Gastroesophageal sphincter (tissue), 4 donors: ENCODE data around the gene BMPER.

- PRO-cap, result no peak
- RAMPAGE, long total RNA, 4 experiments, result no peak in any of the 4 experiments
Observed at GRCh38 chr7:31335442-31335884, 5.1 kb downstream of the NEUROD6 start.

- PRO-cap, result no peak
- RAMPAGE, long total RNA, 4 experiments, result no peak in any of the 4 experiments
Observed at GRCh38 chr7:32068818-32069166, 1.4 kb downstream of the PDE1C start.

GRCh38 chr7:32070062-32070340 is 206 bp downstream of the PDE1C start:
- PRO-cap, result no peak
- RAMPAGE, long total RNA, 4 experiments, result no peak in any of the 4 experiments

GRCh38 chr7:32283608-32284172 is 206.5 kb downstream of the LSM5 start:
- PRO-cap, result no peak
- RAMPAGE, long total RNA, 4 experiments, result no peak in any of the 4 experiments

- PRO-cap, result no peak
- RAMPAGE, long total RNA, 4 experiments, result no peak in any of the 4 experiments
Observed at GRCh38 chr7:32509733-32510385, 14.6 kb downstream of the AVL9 start.

DNA sequence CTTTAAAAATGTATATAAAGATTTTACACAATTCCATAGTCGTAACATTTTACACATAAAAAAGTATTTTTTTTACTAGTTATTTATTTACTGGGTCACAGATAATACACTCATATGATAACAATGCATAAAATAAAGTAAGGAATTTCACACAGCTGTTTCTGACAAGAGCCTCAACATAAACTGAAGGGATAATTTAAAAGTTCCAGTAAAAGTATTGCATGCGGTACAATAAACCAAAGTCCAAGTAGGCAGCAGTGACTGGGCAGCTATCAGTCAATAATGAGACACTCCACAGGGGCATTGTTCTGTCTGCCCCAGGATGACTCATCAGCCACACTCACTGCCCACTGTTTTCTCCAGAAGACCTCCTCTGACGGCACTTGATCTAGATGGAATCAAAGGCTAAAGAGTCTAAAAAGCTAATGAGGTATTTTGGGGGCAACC is 174.8 kb downstream of the AVL9 start:
- PRO-cap, result no peak
- RAMPAGE, long total RNA, 4 experiments, result no peak in any of the 4 experiments

DNA sequence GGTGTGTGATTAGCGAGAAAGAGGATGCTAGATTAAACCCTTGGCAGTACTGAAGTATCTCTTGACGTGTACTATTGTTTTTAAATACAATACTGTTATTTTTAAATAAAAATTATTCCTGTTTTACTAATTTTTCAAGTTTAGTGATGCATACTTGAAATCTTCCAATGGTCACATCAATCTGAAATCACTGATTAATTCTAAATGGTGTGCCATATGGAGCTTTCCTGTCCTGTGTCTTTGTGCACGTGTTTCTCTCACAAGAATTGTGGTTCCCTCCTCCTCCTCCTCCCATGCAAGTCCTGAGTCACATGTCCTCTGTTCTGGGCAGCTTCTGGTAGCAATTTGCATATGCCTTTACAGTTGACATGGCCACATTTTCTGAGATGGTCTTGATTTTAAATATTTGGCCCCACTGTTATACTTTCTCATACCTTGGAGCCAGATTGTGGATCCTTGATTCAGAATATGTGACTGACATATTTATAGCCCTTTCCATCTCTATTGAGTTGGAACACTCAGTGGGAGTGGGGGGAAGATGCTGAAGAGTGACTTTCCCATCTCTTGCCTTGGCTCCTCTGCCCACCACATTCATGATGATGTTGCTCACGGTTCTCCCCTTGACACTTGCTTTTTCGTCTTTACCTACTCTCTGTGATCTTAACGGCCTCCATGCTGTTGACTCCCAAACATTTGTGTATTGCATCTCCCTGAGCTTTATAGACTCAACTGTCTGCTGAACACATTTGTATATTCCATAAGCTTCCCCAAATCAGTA is 28.4 kb downstream of the KBTBD2 start:
- PRO-cap, result no peak
- RAMPAGE, long total RNA, 4 experiments, result no peak in any of the 4 experiments

DNA sequence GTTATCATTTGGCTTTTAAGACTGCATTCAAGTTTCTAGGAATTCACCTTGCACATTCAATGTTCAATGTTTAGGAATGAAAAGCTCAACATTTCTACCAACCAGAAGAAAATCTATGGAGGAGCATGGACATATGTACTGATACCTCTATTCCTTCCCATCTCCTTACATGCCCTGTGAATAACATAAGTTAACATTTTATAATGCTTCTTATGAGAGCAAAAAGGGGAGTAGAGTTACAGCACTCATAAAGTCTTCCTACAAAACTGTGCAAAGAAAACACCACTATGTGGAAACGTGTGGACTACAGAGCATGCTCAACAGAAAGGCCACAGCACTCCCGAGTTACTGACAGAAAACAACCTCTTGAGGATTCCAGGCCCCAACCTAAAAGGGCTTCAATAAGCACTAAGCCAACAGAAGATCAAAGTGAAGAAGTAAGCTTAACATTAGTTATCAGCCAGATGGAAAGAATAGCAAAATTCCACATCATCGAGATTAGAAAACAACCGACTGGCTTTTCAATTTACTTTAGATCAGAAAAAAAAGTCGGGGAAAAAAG is 1.6 kb downstream of the KBTBD2 start:
- PRO-cap, result unidirectional peak, plus-strand start at position 285 of the sequence
- RAMPAGE, long total RNA, 4 experiments, result no peak in any of the 4 experiments

DNA sequence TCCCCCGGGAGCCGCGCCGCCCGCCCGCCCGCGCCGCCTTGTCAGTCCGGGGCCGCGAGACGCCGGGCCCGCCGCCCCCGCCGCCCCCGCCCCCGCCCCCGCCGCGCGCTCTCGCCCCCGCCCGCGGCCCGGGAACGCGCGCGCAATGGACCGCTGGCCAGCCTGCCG is 132 bp upstream of the KBTBD2 start:
- PRO-cap, result no peak
- RAMPAGE, long total RNA, 4 experiments, result no peak in any of the 4 experiments

- PRO-cap, result no peak
- RAMPAGE, long total RNA, 4 experiments, result no peak in any of the 4 experiments
Observed at GRCh38 chr7:32892956-32893259, 1.3 kb upstream of the KBTBD2 start.

- PRO-cap, result no peak
- RAMPAGE, long total RNA, 4 experiments, result no peak in any of the 4 experiments
Observed at GRCh38 chr7:33062041-33062244, 633 bp downstream of the NT5C3A start.

DNA sequence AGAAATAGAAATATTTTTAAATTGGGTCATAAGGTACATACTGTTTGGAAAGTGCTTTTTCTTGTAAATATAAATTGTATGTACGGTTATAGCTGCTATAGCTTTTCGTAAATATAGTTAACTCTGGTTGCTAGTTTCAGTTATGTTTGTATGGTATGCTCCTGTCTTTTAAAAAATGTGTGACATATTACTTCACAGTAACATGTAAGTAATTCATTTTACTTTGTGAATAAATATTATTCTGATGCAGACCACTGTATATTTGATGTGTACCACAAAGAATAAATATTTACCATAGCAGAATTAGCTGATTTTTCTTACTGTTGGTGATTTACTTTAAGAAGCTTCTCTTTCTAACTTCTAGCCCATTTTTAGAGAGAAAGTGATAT is 292.7 kb downstream of the BBS9 start:
- PRO-cap, result no peak
- RAMPAGE, long total RNA, 4 experiments, result no peak in any of the 4 experiments

GRCh38 chr7:33761339-33762004 is 143.9 kb upstream of the BMPER start:
- PRO-cap, result no peak
- RAMPAGE, long total RNA, 4 experiments, result no peak in any of the 4 experiments

GRCh38 chr7:33815319-33815850 is 90.0 kb upstream of the BMPER start:
- PRO-cap, result no peak
- RAMPAGE, long total RNA, 4 experiments, result no peak in any of the 4 experiments

GRCh38 chr7:33904695-33905812 is at the start of gene BMPER:
TSS of gene BMPER (plus strand) at chr7:33905539.
- PRO-cap, result bidirectional peak, plus-strand start at chr7:33905084, minus-strand start at chr7:33904977; unidirectional peak, minus-strand start at chr7:33905235
- RAMPAGE, long total RNA, 4 experiments, result start-site peak on the plus strand in 1 of 4 experiments, at chr7:33905539-33905741 at its widest, 7 reads per replicate

DNA sequence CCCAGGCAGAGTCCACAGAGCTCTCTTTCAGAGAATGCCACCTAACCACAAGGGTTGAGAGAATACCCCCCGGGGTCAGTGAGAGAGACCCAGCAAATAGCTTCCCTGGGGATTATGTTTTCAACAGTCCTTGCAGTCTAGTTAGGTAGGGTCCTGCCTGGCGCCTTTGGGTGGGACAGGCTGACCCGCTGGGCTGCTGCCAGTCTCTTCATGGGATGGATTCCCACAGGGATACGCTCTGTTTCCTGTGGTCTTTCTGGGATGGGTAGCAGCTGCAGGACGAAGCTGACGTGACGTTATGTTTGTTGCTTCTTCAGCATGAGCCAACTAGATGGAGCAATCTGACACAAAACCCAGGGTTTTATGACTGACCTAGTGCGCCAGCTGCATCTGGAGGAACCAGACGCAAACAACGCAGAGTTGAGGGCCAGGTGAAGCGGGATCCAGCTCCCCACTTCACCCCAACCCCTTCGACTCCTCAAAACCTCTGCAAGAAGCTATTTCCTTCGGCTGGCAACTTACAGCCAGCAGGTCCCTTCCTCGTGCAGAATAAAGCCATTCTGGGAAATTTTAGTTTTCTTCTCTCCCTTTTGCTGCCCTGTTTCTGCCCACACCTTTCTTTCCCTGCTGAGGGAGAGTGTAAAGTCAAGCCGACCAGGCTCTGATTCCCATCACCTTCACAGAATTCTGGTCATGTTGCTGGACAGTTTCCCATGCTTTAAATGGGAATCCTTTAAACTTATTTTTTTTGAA is 16.3 kb downstream of the BMPER start:
- PRO-cap, result no peak
- RAMPAGE, long total RNA, 4 experiments, result no peak in any of the 4 experiments

DNA sequence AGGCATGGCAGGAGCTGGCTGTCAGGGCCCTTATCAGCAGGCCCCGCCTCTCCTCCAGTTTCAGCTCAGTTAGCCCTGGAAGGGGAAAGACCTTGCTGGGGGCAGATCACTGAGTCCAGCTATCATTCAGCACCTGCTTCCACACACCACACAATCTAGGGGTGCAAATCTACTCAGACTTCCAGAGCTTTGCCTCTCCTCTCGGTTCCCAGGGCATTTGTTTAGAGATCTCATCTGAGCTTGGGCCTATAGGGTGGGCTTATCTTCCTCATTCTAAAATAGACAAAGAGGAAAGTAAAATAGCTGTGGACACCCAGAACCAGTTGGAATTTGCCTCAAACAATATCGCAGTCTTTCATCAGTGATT is 131.1 kb downstream of the BMPER start:
- PRO-cap, result no peak
- RAMPAGE, long total RNA, 4 experiments, result no peak in any of the 4 experiments

DNA sequence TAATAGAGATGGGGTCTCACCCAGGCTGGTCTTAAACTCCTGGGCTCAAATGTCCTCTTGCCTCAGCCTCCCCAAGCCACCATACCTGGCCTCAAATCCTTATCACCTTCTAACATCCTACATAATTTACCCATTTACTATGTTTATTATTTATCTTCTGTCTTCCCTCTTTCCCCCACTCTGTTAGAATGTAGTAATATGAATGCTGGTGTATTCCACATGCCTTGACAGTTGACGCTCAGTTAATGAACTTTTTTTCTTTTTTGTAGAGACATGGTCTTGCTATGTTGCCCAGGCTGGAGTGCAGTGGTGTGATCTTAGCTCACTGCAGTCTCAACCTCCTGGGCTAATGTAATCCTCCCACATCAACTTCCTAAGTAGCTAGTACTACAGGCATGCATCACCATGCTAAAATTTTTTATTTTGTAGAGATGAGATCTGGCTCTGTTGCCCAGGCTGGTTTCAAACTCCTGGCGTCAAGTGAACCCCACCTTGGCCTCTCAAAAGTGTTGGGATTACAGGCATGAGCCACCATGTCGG is 71.2 kb downstream of the DPY19L1 start:
- PRO-cap, result no peak
- RAMPAGE, long total RNA, 4 experiments, result no peak in any of the 4 experiments

DNA sequence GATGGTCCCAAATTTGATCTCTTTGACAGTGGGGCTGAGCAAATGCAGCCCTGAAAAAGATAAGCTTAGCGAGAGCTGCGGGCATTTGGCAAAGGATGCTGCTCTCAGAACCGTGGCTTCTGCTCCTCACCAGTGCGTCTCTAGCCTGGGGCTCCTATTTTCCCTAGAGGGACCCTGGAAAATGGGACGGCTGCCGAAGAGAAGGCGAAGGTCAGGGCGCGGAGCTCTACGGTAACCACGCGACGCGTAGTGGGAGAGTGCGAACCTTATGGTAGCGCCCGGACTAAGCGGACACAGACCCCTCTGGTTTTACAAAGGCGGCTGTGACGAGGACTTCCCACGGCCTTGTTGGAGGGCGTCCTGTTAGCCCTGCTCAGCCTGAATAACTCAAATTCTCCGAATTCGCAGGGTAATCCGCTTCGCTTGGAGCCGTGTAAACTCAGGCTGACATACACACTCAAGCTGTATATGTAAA is 769 bp upstream of the TBX20 start:
- PRO-cap, result no peak
- RAMPAGE, long total RNA, 4 experiments, result no peak in any of the 4 experiments

DNA sequence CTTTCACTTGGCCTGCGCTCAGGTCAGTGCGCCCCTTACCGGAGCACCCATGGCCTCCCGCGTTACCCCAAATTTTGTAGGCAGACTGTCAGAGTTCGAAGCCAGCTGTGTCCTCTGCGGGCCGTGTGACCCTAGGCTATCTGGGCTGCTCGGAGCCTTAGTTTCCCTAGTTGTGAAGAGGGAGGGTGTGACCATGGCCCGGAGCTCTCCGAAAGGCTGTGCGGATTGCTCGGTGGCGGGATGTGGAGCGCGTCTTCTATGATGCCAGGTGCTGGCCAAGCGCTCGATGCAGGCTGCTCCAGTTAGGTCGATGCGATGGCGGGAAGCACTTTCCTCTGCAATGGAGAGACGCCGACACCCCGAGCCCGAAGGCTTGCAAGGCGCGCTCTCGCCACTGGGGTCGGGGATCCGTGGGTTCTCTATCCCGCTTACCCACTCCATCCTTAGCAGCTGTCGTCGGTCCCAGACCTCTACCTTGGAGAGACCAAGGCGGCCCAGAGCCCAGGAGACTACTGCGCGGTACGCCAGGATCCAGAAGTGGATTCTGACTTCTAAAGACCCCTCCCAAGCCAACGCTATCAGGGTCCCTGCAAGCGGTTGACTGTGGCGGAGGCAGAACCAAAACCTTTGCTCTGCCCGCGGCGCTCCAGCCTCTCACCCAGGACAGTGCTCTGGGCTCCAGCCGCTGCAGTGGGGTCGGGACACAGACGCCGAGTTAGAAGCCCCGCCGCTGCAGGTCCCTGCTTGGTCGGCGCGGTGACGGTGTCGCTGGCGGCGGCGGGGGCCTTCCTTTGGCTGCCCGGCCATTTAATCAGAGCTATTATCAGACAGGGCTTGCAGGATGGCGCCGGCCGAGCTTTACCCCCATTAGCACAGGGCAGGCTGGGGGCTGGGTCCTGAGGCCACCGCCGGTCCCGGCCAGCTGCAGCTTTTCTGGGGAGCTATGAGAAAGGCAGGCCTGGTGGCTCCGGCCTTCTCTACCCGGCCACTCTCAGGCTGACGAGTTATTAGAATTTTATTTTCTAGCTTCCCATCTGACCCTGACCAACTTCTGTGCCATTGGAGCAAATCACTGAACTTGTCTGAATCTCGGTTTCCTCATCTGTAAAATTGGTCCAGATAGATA is 7.8 kb upstream of the TBX20 start:
- PRO-cap, result no peak
- RAMPAGE, long total RNA, 4 experiments, result no peak in any of the 4 experiments